ENCODE data around the genes H3C11, H2BC17, OR2J1 and HLA-A.

DNA sequence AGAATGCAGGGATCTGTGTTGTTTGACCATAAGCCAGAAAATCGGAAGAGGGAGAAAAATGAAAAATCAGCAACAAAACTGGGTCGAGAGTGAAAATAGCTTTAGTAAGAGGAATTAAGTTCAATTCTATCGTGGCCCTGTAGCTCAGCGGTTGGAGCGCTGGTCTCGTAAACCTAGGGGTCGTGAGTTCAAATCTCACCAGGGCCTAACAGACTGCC is 145.2 kb upstream of the ZNF184 start:
- PRO-cap, 3 experiments: no peak in any of the 3 experiments
- RAMPAGE, long total RNA: no peak

DNA sequence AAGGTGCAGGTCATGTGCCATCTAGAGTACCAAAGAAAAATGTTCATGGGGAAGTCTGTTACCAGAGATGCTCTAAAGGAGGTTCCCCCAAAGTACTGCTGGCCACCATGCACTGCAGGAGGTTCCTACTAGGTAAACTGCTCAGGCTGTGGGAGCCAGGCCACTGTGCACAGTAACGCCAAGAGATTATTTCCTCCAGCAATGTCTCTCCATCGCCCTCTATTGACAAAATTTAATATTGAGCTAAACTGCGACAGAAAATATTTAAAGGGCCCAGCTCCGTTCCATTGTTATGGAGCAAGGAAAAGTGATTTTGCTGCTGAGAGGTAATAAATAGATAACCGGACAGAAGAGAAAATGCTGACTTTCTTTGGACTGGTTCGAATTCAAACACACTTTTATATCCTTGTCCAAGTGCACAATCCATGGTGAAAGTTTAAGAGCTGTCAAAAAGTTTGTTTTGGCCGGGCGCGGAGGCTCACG is 55.5 kb downstream of the H2BC13 start:
- PRO-cap, 3 experiments: no peak in any of the 3 experiments
- RAMPAGE, long total RNA: no peak

GRCh38 chr6:27871709-27872618 is at the start of gene H3C11:
Gene H3C11, minus strand, starts transcription at chr6:27872346.
- PRO-cap, 3 experiments: peak in 3 of 3 experiments; most common plus-strand start chr6:27872448 (in 3); most common minus-strand start chr6:27872346 (in 3)
- RAMPAGE, long total RNA: start-site peak on the minus strand at chr6:27872319-27872352, 3,189 and 725 reads in 2 replicates

DNA sequence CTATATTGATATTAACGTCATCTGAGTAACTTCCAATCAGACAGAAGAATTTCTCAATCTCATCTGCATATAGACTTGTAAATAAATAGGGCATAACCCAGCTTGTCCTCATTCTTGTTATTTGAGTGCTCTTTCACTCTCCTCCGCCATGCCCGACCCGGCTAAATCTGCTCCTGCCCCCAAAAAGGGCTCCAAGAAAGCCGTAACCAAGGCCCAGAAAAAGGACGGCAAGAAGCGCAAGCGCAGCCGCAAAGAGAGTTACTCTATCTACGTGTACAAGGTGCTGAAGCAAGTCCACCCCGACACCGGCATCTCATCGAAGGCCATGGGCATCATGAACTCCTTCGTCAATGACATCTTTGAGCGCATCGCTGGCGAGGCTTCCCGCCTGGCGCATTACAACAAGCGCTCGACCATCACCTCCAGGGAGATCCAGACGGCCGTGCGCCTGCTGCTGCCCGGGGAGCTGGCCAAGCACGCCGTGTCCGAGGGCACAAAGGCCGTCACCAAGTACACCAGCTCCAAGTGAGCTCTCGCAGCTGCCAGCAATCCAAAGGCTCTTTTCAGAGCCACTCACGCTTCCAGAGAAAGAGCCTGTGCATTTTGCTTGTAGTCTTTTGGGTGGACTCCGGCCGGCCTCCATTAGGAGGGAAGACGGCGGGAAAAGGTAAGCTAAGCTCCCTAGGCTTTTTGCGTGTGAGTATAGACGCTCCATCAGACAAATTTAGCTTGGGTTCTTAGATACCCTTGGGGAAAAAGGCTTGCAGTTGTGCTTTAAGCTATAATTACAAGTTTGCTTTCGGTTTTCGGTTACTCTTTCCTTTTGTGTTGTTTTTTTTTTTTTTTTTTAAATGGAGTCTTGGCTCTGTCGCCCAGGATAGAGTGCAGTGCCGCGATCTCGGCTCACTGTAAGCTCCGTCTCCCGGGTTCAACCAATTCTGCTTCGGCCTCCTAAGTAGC is at the start of gene H2BC17:
Gene H2BC17, plus strand, starts transcription at position 111 of the 960 bp plus-strand sequence.
- PRO-cap, 3 experiments: peak in 1 of 3 experiments; most common plus-strand start position 111 of the sequence (in 1)
- RAMPAGE, long total RNA: start-site peak on the plus strand centred at position 311 of the sequence, 545 bp wide, 136 and 43 reads in 2 replicates

- PRO-cap, 3 experiments: no peak in any of the 3 experiments
- RAMPAGE, long total RNA: no peak
Measured at GRCh38 chr6:28085380-28085923, 5.1 kb downstream of the ZNF165 start.

- PRO-cap, 3 experiments: no peak in any of the 3 experiments
- RAMPAGE, long total RNA: no peak
Measured at GRCh38 chr6:28135407-28135750, 6.3 kb upstream of the ZKSCAN8 start.

DNA sequence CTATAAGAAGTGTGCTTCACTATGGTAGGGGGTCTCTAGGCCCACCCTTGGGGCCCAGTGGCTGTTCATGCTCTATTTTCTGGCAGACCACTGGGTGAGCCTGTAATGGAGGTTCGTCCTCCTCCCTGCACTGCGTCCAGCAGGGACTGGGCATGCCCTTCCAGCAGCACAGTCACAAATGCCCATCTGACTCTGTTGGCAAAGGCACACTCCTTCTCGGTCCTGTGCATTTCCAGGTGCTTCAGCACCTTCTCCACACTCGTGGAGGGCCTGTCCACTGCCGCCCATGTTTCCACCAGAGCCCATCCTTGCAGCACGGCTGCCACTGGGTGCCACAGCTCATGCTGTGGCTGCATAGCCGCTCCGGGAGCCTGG is 6.8 kb downstream of the ZKSCAN3 start:
- PRO-cap, 3 experiments: peak in 2 of 3 experiments; most common plus-strand start position 207 of the sequence (in 1); most common minus-strand start position 134 of the sequence (in 1)
- RAMPAGE, long total RNA: no peak

DNA sequence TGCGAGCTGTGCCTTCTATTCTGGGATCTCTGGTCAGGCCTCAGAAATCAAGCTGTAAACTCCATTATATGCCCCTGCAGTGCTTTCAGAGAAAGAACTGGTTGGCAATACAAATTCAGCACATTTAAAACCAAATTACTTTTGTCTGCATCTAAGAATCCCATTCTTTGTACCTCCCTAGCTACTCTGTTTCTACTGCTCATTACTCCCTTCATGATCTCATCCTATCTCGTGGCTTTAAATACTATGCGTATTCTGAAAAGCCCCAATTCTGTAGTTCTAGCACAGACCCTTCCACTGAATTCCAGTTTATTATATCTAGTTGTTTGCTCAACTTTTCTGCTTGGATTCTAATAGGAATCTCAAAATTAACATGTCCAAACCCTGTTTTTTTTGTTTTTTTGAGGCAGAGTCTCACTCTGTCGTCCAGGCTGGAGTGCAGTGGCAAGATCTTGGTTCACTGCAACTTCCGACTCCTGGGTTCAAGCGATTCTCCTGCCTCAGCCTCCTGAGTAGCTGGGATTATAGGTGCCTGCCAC is 4.9 kb downstream of the ZSCAN12 start:
- PRO-cap, 3 experiments: no peak in any of the 3 experiments
- RAMPAGE, long total RNA: no peak

DNA sequence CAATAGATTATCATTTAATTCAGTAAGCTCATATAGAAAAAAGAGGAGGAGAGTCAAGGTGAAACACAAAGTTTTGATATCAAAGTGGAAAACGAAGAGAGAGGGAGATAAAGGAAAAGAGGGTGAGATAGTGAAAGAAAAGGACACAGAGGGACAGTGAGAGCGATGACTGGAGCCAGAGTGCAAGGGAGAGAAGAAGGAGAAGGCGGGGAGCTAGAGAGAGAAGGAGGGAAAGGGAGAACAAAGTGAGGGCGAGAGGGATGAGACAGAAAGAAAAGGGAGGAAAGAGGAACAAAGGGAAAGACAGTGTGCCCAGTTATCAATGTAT is 27.7 kb downstream of the GPX5 start:
- PRO-cap, 3 experiments: no peak in any of the 3 experiments
- RAMPAGE, long total RNA: no peak

DNA sequence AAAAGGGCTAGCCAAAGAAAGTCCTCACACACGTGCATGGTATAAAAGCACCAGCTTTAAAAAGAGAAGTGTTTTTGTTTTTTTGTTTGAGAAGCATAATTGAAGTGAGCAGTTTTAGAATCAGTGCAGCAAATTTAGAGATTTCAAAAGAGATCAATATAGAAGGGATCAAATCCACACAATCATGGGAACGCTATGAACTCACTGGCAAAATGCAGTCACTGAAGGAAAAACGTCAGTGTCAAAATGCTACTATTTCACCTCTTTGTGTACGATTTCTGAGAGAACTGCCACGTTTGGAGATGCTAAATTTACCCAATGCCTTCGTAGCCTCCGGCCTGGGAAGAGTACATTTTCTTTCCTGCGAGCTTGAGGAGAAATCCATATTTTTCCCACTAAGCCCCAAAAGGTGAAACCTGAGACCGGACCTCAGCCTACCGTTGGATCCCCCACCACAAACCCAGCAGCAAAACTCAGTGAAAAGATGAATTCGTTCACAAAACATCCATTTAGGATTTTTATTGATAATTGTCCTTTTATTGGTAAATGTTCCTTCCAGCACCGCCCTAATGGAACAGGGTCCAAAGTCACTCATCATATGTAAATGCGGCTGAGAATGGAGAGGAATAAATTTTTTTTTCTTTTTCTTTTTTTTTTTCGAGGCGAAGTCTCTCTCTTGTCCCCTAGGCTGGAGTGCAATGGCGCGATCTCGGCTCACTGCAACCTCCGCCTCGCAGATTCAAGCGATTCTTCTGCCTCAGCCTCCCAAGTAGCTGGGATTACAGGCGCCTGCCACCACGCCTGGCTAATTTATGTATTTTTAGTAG is 70.3 kb upstream of the SCAND3 start:
- PRO-cap, 3 experiments: peak in 1 of 3 experiments; most common minus-strand start position 754 of the sequence (in 1)
- RAMPAGE, long total RNA: no peak

GRCh38 chr6:28757312-28758049 is 166.3 kb downstream of the TRIM27 start:
- PRO-cap, 3 experiments: no peak in any of the 3 experiments
- RAMPAGE, long total RNA: no peak

DNA sequence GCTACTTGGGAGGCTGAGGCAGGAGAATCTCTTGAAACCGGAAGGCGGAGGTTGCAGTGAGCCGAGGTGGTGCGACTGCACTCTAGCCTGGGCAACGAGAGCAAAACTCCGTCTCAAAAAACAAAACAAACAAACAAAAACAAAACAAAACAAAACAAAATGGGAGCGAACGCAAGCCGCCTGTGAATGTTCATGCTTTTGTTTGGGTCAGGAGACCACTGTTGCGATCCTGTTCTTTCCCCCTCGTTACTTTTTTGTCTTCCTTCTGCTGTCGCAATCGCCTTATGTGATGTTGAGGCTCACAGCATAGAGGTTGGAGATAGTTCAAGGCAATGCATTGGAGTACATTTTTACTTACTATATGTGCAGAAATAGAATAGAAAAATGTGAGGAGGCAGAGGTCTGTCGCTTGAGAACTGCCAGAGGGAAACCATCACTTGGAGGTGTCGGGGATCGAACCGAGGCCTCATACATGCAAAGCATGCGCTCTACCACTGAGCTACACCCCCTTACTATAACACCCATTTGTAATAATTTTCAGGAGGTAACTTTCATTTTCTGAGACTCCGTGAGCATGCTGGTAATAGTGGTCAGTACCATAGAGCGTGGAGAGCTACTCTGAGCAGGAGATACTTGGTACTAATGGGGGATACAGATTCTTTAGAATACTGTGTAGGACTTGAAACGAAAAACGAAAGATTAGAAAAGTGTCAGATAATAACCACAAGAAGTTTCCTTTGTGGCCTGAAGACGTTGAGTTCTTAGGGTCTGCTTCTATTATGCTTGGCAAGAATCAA is 121.2 kb downstream of the TRIM27 start:
- PRO-cap, 3 experiments: no peak in any of the 3 experiments
- RAMPAGE, long total RNA: no peak

- PRO-cap, 3 experiments: no peak in any of the 3 experiments
- RAMPAGE, long total RNA: no peak
Measured at GRCh38 chr6:28904018-28904818, 19.6 kb downstream of the TRIM27 start.

GRCh38 chr6:29099291-29099653 is at the start of gene OR2J1:
Gene OR2J1, plus strand, starts transcription at chr6:29099490.
- PRO-cap, 3 experiments: no peak in any of the 3 experiments
- RAMPAGE, long total RNA: no peak

- PRO-cap, 3 experiments: no peak in any of the 3 experiments
- RAMPAGE, long total RNA: no peak
Measured at GRCh38 chr6:29553107-29554084, 3.2 kb downstream of the OR2I1P start.

- PRO-cap, 3 experiments: no peak in any of the 3 experiments
- RAMPAGE, long total RNA: no peak
Measured at GRCh38 chr6:29708251-29709463, 14.6 kb upstream of the HLA-F start.

GRCh38 chr6:29813697-29814346 is 13.8 kb upstream of the HLA-G start:
- PRO-cap, 3 experiments: no peak in any of the 3 experiments
- RAMPAGE, long total RNA: no peak

- PRO-cap, 3 experiments: peak in 3 of 3 experiments; most common plus-strand start chr6:29887730 (in 3); most common minus-strand start chr6:29888034 (in 2)
- RAMPAGE, long total RNA: no peak
Measured at GRCh38 chr6:29887106-29888302, 54.8 kb upstream of the HLA-A start.

DNA sequence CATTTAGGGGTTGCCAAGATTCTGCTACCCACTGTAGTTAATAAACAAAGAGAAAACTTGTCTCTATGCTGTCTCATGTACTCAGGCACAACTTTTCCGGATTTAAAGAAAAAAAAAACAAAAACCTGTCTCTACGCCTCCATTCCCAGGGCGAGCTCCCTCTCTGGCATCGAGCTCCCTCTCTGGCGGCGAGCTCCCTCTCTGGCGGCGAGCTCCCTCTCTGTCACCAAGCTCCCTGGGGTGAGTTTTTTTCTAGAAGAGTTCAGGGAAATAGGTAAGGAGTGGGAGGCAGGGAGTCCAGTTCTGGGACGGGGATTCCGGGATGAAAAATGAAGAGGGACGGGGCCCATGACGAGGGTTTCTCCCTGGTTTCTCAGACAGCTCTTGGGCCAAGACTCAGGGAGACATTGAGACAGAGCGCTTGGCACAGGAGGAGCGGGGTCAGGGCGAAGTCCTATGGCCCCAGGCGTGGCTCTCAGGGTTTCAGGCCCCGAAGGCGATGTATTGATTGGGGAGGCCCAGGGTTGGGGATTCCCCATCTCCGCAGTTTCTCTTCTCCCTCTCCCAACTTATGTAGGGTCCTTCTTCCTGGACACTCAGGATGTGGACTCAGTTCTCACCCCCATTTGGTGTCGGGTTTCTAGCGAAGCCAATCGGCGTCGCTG is 16.5 kb upstream of the HLA-A start:
- PRO-cap, 3 experiments: no peak in any of the 3 experiments
- RAMPAGE, long total RNA: no peak

DNA sequence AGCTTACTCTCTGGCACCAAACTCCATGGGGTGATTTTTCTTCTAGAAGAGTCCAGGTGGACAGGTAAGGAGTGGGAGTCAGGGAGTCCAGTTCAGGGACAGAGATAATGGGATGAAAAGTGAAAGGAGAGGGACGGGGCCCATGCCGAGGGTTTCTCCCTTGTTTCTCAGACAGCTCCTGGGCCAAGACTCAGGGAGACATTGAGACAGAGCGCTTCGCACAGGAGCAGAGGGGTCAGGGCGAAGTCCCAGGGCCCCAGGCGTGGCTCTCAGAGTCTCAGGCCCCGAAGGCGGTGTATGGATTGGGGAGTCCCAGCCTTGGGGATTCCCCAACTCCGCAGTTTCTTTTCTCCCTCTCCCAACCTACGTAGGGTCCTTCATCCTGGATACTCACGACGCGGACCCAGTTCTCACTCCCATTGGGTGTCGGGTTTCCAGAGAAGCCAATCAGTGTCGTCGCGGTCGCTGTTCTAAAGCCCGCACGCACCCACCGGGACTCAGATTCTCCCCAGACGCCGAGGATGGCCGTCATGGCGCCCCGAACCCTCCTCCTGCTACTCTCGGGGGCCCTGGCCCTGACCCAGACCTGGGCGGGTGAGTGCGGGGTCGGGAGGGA is at the start of gene HLA-A:
Gene HLA-A, plus strand, starts transcription at position 500 of the 616 bp plus-strand sequence.
- PRO-cap, 3 experiments: peak in 3 of 3 experiments; most common plus-strand start position 500 of the sequence (in 3); most common minus-strand start position 339 of the sequence (in 2)
- RAMPAGE, long total RNA: start-site peak on the plus strand centred at position 506 of the sequence, 26 bp wide, 231 and 97 reads in 2 replicates